Neural progenitor cell (in vitro differentiated cells): Measurements from ENCODE around the genes TAF1 and NHSL2.

GRCh38 chrX:69161775-69162588 lies 3.3 kb downstream of the PJA1 start:
- RAMPAGE, long total RNA = no peak

- RAMPAGE, long total RNA = no peak
Measured at GRCh38 chrX:69285168-69286021, 120.1 kb upstream of the PJA1 start.

- RAMPAGE, long total RNA = no peak
Measured at GRCh38 chrX:69788687-69789030, 172.7 kb downstream of the EDA start.

DNA sequence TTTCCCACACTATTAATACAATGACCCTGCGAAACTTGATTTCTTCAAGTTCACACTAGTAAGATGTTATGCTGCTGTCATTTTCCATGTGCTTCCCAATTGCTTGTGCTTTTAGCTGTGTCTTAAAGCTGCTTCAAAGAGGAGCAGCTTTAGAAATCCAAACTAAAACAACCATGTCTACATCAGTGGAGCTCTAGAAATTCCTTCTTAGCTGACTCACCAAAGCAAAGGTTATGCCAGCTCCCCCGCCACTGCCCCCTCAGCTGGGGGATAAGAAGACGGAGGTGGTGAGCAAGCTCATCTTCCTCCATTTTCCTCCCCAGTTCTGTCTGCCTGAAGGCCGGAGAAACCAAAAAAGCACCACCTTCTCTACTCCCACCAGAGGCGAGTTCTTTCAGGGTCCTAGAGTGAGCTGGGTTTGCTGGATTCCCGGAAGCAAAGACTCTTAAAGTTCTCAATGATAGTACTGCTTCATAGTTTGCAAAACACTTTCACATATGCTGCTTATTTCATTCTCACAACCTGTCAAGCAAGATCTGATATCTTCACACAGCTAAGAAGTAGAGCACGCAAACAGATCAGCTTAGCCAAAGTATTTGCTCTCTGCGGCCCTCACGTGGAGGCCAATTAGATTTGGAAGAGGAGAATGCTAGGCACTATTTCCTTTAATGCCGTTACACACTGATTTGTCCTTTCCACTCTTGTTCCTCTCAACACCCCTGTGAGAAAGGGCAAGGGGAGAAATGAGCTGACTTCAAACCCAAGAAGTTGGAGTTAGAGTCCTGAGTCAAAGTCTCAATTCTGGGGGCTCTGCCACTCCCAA lies 8.5 kb upstream of the DGAT2L6 start:
- RAMPAGE, long total RNA = no peak

GRCh38 chrX:70455403-70456514 lies 11.1 kb downstream of the DLG3 start:
- RAMPAGE, long total RNA = no peak

DNA sequence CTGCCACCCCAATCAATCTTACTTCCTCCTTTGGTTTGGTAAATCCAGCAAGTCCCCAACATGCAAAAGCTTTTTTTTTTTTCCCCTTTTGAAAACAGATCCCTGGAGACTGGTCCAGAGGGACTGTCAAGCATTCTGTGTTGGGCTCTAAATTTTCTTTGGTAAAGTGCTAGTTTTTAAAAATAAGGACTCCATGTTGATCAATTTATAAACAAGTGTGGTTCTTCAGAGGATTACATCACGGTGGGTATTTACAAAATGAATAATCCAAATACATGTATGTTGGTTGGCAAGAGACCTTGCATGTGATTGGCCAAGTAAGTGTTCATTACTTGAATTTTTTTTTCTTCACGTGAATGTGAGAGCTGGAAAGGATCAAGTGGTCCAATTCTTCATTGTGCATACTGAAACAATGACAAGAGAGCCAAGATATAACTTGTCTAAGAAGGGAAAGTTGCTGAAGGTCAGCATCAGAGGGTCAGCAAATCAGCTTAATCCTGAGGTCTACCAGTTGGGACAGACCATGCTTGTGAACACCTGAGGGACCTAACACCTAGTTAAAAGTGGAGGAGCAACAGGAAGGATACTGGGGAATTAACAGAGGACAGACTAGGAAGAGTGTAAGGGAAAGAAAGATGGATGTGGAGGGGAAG lies 12.2 kb downstream of the DLG3 start:
- RAMPAGE, long total RNA = no peak

DNA sequence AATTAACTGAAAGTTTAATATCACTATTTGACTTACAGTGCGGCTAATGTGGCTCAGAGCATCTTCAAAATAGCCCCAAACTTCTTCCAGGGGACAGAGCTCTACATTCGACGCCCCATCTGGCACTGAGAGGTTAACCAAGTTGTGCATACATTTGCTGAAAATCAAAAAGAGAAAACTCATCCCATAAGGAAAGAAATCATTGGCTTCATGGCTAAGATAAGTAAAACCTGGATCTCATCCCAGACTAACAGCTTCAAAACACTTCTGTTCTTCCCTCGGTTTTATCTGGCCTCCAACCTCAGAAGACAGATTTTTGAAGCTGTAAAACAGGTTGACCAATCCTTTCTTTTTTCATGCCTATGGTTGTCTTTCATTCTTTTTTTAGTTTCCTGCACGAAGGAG lies 107.5 kb downstream of the DLG3 start:
- RAMPAGE, long total RNA = no peak

DNA sequence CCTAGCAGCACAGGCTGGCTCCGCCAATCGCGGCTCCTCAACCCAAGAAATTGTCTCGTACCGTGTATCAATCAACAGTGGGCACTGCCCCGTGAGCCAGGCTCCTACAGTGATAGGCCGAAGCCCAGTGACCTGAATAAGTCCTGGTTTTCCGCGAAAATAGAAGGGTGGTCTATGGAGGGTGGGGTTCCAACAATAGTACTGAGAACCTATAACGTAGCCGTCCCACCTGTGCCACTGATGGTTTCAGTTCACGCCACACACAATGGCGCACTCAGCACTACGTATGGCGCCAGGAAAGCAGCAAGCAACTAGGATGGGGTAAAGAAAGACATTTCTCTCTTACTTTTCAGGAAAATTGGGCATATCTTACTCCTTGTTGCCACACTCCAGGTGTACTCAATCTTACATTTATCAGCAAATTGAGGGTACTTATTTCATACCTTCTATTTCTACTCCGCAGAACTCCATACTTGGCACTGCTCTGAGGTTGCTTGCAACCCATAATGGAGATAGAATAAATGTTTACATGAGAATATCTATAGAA lies 541 bp upstream of the SNX12 start:
- RAMPAGE, long total RNA = no peak

DNA sequence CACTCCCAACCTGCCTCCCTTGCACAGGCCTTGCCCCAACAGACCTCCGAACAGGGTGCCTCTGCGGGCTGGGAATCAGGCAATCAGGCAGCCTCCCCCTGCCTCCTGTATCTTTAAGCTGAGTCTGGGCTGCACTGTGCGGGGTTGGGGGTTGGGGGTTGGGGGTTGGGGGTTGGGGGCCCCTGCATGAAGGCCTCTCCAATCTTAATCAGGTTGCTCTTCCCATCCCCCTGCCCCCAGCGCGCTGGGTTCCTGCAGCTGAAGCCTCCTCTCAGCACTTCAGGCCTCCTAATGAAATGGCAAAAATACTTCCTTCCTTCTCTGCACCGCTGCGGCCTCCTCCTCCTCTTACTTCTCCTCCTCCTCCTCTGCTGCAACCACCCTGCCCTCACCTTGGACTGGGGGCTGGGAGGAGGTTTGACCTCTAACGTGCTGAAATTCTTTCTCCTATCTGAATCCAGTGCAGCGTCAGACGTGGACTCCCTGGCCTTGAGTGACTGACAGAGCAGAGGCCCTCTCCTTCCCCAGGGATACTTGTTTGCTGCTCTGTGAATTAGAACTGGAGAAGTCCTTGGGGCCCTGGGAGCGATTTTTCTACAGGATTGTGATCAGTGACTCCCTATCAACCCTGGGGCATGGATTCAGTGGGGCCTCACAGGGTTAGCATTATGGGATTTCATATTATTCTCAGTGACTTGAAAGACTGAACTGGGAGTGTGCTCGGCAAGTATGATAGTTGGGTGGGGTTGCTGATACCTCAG lies 26.7 kb downstream of the NLGN3 start:
- RAMPAGE, long total RNA = no peak

GRCh38 chrX:71296513-71296779 lies 5.1 kb upstream of the ITGB1BP2 start:
- RAMPAGE, long total RNA = no peak

DNA sequence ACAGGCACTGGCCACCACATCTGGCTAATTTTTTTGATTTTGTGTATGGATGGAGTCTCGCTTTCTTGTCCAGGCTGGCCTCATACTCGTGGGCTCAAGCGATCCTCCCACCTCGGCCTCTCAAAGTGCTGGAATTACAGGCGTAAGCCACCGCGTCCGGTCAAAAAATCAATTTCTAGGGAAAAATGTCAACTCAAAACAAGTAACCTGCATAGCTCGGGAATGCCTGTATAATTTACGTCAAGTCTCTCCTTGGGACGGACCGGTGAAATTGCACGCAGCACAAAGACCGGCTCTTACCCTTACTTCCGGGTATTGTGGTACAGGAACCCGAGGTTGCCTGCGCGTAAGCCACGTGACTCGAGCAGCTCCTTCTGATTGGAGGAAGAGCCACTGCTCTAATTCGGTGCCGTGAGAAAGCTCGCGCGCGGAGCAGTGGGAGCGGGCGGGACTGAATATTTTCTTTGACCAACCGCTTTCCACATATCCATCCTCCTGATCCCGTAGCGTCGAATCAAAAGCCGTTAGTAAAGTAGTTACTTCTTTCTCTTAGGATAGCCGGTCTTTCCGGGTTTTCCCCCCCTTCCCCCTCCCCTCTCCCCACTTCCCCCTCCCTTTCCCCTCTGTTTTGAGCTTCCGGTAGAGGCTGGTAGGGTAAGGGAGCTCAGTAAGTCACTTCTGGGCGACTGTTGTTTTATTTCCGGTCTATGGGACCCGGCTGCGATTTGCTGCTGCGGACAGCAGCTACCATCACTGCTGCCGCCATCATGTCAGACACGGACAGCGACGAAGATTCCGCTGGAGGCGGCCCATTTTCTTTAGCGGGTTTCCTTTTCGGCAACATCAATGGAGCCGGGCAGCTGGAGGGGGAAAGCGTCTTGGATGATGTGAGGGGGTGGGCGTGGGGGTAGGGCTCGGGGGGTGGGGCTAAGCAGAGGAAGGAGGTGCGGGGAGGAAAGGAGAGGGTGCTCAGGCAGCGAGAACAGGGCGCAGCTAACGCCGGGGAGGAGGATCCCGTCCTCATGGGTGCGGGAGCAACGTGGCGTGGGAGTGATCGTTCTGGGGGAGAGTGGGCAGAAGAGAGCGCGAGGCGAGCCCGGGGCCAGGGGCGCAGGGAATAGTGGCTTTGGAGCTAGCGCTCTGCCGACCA lies at the start of gene TAF1:
TAF1 (plus strand) TSS at position 750 of the 1,150 bp plus-strand sequence.
- RAMPAGE, long total RNA = no peak

GRCh38 chrX:71421040-71421604 lies 55.0 kb downstream of the TAF1 start:
- RAMPAGE, long total RNA = no peak

DNA sequence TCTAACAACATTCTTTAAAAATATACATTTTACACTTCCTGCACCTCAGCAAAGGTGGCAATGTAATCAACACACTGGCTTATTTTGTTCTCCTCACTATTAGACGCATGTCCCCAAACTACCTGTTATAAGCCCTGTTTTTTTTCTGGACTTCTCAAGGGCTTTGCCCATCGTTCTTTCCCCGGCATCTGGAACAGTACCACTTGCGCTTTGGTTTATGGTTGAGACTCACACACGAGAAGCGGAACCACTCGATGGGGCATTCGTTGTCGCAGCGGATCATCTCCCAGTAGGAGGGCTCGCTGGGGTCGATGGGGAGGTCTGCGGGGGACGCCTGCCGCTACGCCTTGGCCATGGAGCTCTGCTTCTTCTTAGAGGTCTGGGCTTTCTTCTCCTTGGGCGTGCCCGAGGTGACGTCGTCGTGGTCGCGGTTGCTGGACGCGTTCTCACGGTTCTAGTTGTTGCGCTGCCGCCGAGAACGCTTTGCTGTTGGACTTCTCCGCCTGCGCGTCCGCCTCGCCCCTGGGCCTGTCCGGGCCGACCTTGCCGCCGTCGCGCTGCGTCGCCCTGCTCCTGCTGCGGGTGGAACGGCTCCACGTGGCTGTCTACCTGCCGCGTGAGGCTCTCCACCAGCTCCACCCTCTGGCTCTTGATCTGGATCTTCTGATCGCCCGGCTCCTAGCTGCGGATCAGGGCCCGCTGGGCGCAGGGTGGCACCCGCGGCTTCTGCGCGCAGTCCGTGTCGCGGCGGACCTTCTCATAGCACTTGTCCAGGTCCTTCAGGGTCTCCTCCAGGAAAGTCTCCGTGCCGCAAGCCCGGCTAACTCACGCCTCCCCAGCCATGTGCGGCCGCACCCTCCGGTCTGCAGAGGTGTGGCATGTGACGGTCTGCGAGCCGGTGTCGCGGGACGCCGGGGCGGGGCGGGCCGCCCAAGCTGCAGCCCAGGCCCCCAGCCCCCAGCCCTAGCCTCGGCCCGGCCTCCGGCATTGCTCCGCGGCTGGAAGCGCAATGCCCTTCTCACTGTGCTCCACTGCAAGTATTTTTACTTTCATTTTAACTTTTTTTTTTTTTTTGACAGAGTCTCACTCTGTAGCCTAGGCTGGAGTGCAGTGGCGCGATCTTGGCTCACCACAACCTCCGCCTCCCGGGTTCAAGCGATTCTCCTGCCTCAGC lies 40.6 kb upstream of the OGT start:
- RAMPAGE, long total RNA = no peak

DNA sequence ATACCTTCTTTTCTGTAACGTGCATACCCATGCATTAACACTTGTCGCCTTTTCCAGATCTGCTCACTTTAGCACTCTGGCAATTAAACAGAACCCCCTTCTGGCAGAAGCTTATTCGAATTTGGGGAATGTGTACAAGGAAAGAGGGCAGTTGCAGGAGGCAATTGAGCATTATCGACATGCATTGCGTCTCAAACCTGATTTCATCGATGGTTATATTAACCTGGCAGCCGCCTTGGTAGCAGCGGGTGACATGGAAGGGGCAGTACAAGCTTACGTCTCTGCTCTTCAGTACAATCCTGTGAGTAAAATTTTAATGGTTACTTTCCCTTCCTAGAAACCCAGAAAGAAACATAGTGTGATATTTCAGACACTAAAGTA lies 4.9 kb downstream of the OGT start:
- RAMPAGE, long total RNA = no peak

- RAMPAGE, long total RNA = no peak
Measured at GRCh38 chrX:71622439-71623215, 4.3 kb upstream of the CXCR3 start.

DNA sequence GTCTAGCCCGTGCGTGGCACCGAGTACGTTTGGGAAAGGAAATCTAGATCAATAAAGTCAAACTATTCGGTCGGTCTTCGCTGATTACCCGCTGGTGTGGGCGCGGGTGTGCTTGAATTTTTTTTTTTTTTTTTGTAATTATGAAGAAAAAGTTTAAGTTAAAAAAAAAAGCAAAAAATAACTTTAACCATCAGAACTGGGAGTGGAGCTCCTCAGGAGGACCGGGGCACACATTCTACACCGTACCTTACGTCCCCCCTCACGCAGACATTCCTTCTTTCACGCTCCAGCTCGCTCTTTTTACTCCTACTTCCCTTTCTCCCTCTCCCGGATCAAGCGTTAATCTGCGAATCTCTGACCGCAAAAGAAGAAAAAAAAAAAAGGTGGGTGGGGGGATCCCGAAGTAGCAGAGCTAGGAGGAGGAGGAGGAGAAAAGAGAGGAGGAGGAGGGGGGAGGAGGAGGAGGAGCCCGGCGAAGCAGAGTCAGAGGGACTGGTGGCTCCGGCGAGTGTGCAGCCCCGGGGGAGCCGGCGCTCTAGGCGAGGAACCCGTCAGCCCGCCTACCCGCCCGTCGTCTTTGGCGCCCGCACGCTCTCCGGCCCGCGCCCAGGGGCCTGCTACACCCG lies at the start of gene NHSL2:
NHSL2 (plus strand) TSS at position 486 of the 626 bp plus-strand sequence.
- RAMPAGE, long total RNA = no peak

GRCh38 chrX:71992162-71992887 lies 81.7 kb downstream of the NHSL2 start:
- RAMPAGE, long total RNA = no peak

GRCh38 chrX:72068962-72069868 lies 112.3 kb upstream of the PIN4 start:
- RAMPAGE, long total RNA = no peak

DNA sequence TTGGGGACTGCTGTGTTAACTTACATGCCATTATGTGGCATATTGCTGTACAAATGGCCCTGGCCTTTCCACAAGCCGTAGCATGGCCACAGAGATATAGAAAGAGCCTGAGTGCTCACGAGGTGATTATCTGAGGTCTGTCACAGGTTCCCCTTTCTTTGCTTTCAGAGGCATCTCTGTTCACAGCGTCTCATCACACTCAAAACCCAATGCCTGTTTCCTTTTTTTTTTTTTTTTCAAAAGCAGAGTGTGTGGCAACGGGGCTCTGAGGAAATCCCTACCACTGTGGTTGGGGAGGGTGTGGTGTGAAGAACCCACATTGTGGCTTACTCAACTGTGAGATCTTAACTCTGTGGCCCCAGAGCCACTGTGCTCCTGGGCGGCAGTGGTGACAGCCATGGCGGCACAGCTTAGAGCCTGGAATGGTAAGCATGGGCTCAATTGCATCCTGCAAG lies 80.7 kb upstream of the PIN4 start:
- RAMPAGE, long total RNA = no peak

- RAMPAGE, long total RNA = no peak
Measured at GRCh38 chrX:72121209-72122106, 60.1 kb upstream of the PIN4 start.